ENCODE data around the gene ANKRD30B.

- PRO-cap = no peak
- RAMPAGE, long total RNA, 3 experiments = no peak in any of the 3 experiments
These were observed 1.4 kb upstream of the PTPN2 start for GRCh38 chr18:12885320-12885981.

- PRO-cap = no peak
- RAMPAGE, long total RNA, 3 experiments = no peak in any of the 3 experiments
These were observed 60.9 kb downstream of the CEP192 start for GRCh38 chr18:13051898-13052533.

DNA sequence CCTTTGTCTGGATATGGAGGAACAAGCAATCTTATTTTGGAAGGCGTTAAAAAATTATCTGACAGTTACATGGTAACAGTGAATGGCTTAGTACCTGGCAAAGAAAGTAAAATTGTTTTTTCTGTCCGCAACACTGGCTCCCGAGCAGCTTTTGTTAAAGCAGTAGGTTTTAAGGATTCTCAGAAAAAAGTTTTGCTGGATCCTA, 95.8 kb downstream of the CEP192 start:
- PRO-cap = no peak
- RAMPAGE, long total RNA, 3 experiments = no peak in any of the 3 experiments

- PRO-cap = no peak
- RAMPAGE, long total RNA, 3 experiments = no peak in any of the 3 experiments
These were observed 108.1 kb upstream of the LDLRAD4 start for GRCh38 chr18:13110306-13110998.

- PRO-cap = no peak
- RAMPAGE, long total RNA, 3 experiments = no peak in any of the 3 experiments
These were observed 4.8 kb downstream of the LDLRAD4 start for GRCh38 chr18:13223327-13223786.

DNA sequence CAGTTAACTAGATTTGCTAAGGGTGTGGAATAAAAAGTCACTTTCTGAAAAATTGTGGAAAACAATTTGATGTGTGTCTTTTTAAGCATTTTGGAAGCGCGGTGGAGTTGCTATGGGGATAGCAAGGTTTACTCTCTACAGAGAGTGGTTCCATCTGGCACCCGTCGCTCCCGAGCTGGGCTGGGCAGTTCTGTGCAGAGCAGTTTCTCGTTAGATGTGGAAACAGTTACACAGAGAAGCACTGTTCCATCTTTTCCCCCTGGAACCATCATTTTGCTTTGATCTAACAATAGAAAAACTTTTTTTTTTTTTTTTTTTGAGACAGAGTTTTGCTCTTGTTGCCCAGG, 17.4 kb downstream of the LDLRAD4 start:
- PRO-cap = unidirectional peak, plus-strand start at position 213 of the sequence
- RAMPAGE, long total RNA, 3 experiments = no peak in any of the 3 experiments

- PRO-cap = no peak
- RAMPAGE, long total RNA, 3 experiments = no peak in any of the 3 experiments
These were observed 49.8 kb downstream of the LDLRAD4 start for GRCh38 chr18:13268370-13268747.

- PRO-cap = no peak
- RAMPAGE, long total RNA, 3 experiments = no peak in any of the 3 experiments
These were observed 58.4 kb downstream of the LDLRAD4 start for GRCh38 chr18:13276581-13277639.

DNA sequence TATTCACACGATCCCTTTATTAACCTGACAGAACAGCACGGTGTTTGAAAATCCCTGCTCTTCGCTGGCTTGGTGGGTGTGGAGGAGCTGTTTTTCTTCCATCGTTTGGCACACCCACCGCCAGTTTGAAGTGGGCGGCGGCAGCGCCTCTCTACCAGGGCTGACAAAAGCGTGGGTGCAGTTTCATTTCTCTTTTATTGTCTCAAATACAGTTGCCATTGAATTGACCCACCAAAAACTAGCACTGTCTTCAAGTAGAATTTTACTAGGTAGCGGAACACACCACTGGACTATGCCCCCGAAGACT, 60.6 kb downstream of the LDLRAD4 start:
- PRO-cap = no peak
- RAMPAGE, long total RNA, 3 experiments = no peak in any of the 3 experiments

DNA sequence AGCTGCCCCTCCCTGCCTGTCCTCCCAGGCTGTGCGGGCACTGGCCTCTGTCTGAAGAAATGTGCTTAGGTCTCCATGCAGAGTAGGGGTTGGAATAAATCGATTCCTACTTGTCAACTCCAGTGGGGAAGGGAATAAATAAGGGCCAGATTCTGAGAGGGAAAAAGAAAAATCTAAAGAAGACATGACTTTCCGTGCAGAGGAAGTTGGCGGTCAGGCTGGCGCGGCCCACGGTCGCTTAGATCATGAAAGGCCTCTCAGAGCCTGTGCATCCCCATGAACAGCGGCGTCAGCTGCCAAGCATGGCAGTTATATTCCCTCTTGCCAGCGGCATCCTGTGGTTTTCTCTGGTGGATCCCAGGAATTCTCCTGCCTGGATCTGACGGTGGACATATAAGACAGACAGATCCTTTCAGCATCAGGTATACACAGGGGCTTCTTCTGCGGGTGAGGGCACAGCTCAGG, 157.6 kb downstream of the LDLRAD4 start:
- PRO-cap = no peak
- RAMPAGE, long total RNA, 3 experiments = no peak in any of the 3 experiments

DNA sequence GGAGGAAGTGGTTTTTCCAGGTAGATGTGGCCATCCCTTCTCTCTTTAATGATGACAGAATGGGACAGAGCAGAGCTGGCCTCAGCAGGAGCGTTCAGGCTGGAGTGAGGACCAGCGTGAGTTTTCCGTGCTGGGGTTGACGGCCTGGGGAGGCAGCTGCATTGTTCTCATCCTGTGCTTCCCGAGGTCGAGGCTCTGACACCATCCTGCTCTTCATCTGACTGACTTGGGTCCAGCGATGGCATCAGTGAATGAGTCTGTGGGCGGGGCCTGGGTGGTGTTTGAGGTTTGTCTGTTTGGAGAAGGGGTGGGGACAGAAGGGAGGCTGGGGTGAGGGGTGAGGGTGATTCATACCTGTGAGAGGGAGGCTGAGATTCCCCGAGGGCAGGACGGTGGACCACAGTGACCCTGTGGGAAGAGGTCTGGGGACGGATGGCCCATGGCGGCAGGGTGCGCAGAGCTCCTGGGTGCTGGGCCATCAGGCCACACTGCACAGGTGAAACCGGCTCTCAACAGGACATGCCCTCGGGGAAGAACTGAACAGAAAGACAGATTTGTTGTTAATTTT, 207.1 kb downstream of the LDLRAD4 start:
- PRO-cap = no peak
- RAMPAGE, long total RNA, 3 experiments = no peak in any of the 3 experiments

DNA sequence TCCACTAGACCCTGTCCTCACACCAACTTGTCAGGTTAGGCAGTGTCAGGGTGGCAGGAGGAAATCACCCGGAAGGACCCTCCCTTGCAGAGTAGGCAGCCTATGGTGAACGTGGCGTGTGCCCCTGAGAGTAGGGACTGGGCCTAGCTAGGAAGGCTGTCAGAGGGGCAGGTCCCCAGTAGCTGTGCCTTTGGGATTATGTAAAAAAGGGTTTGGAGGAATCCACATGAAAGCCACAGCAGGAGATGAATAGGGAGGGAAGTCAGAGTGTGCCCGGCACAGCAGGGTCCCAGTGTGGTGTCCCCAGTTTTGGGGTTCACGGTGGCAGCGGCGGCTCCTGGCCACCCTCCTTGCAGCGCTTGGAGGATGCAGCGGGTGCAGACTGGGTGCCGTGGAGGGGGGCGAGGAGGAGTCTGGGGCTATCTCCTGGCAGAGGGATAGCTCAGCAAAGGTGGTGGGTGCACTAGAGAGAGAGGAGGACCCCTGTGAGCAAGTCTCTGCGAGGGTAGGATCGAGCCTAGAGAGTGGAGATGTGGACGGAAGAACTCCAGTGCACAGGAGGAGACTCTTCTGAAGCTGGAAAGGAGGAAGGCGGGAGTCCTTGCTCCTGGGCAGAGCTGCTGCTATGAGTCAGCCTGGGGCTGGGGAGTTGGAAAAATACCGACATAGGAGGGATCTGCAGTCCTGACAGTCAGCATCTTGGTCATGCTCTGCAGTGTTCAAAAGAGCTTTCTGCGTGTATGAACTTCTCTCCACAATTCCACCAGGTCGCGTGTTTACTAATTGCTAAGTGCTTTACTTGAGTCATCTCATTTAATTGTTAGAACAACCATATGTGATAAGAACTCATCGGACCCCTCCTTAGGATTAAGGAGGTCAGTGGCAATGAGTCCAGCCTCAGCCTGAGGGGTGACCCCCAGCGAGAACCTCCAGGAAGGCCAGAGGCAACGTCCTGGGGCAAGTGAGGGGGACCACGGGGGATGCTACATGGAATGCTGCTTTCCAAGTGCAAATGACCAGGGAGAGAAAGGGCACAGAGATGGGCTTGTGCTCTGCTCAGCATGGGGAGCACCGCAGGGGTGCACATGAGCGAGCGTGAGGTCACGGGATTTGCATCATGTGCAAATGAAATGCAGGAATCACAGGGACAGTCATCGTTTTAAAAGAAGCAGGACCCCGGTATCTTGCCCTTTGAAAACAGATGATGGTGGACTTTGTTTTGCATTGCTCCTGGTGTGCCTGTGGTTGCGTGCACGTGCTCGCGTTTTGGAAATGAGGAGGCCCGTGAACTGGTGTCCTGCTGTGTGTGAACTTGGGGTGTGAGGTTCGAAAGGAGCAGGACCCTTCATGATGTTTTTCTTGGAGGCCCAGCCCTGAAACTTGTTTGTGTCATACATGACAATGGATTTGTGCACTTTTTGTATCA, 233.9 kb downstream of the LDLRAD4 start:
- PRO-cap = no peak
- RAMPAGE, long total RNA, 3 experiments = start-site peak on the plus strand in 1 of 3 experiments, centred at positions 798 to 1,069 of the sequence, 5 to 7 reads per replicate

GRCh38 chr18:13495709-13496399, 230.5 kb downstream of the FAM210A start:
- PRO-cap = no peak
- RAMPAGE, long total RNA, 3 experiments = no peak in any of the 3 experiments

DNA sequence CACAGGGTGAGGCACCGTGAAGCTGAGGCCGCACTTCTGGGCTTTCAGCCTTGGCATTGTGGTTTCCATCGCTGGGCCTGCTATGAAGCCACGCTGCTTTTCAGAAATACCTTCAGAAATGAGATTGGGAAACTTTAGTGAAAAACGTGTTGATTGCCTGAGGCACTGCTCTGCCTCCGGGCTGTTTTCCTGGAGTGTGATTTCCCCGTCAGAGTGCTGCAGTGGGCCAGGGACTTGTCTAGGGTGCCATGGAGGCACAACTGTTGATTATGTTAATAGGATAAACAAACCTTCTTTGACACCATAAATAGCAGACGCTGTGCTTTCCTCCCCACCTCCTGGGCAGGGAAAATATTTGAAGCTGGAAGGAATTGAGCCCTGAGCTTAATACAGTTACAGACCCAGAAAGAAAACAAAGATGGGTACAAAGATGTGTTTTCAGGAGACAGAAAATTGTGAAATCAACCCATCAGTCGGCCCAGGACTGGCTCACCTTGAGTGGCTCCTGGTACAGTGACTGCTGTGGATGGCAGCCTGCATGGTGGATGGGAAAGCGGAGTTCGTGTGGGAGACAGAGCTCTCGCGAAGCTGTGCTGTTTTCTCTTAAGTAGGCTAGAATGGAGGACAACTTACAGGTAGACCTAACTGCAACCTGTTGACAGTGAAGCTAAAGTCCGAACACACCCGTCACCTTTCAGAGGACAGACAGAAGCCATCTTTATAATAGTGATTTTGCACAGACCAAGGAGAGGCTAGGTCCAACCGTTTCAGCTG, 182.1 kb downstream of the FAM210A start:
- PRO-cap = no peak
- RAMPAGE, long total RNA, 3 experiments = no peak in any of the 3 experiments

- PRO-cap = no peak
- RAMPAGE, long total RNA, 3 experiments = no peak in any of the 3 experiments
These were observed 957 bp downstream of the FAM210A start for GRCh38 chr18:13725422-13725779.

DNA sequence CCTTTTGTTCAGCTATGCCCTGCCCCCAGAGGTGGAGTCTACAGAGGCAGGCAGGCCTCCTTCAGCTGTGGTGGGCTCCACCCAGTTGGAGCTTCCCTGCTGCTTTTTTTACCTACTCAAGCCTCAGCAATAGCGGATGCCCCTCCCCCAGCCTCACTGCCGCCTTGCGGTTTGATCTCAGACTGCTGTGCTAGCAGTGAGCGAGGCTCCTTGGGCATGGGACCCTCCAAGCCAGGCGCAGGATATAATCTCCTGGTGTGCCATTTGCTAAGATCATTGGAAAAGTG, 89.1 kb downstream of the ZNF519 start:
- PRO-cap = no peak
- RAMPAGE, long total RNA, 3 experiments = no peak in any of the 3 experiments

- PRO-cap = no peak
- RAMPAGE, long total RNA, 3 experiments = no peak in any of the 3 experiments
These were observed 112.5 kb downstream of the POTEC start for GRCh38 chr18:14430455-14431728.

DNA sequence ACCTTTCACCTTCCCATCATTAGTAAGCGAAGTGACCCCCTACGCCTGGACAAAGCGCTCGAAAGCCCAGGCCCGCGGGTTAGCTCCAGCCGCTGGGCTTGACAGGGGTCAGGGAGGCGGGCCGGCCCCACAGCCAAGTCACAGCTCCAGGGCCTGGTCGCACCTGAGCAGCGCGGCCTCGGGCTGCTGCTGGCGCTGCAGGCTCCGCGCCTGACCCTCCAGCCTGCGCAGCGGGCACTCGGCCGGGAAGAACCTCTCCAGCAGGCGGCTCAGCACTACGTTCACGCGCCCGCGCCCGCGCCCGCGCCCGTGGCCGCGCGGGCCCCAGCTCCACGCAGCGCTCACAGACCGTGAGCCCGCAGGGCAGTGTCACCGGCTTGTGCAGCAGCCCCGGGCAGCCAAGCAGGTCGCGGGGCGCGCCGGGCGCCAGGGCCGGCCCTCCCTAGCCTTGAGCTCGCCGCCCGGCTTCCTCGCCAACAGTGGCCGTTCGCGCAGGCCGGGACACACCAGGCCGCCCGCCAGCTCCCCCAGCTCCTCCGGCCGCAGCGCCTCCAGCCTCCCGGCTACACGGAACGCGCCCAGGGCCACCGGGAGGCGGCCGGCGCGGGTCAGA, 93.2 kb downstream of the POTEC start:
- PRO-cap = no peak
- RAMPAGE, long total RNA, 3 experiments = no peak in any of the 3 experiments

- PRO-cap = no peak
- RAMPAGE, long total RNA, 3 experiments = no peak in any of the 3 experiments
These were observed at the start of gene ANKRD30B for GRCh38 chr18:14747353-14748527. Gene ANKRD30B (plus strand): TSS chr18:14748172.

GRCh38 chr18:15010272-15010609, 262.3 kb downstream of the ANKRD30B start:
- PRO-cap = no peak
- RAMPAGE, long total RNA, 3 experiments = no peak in any of the 3 experiments

Measured in subcutaneous adipose tissue (tissue), 3 donors.